Progenitor cell of endocrine pancreas (in vitro differentiated cells): ENCODE measurements around a stretch of chr13.

GRCh38 chr13:35760222-35760520 lies 283.7 kb upstream of the MAB21L1 start:
- PRO-cap: no peak

DNA sequence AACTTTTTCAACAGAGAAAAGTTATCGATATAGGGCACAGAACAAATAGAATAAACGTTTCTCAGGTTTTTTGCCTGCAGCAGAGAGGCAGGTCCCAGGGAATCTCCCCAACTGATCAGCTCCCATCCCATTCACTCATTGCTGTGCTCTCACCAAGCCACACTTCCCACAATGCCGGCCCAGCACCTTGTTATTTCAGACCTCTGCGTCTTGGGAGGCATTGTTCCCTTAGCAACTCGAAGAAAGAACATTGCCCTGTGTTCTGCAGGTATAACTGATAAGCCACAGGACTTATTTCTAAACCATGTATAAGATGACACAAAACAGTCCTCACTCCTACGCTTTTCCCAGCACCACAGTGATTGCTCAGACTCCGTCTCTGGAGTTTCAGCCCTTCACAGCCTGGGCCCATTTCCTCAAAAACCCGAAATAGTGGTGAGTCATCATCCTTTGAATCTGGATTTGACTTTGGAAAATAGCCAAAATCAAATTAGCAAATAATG lies 100.4 kb downstream of the DCLK1 start:
- PRO-cap: no peak

DNA sequence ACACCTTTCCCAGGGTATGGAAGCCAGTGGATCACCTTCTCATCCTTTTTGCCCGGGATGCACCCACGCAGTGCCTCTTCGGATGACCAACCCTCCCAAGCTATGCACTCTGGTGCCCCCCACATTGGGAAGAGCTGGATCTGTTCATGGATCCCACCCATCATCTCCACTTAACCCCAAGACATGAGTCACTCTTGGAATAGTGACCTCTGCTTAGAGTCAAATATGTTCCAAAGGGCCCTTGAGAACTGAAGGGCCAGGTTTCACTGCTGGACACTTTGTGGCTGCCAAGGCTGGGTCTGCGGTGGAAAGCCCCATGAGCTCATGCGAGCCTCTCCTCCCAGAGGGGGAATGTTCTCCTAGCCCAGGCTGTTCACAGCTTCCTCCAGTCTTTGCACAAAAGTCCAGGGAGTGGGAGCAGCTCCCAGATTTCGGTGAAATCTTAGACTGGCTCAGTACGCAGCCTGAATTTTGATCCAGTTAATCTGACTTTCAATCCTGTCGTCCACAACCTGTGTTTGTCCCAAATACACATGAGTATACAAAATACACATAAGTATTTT lies 693 bp upstream of the DCLK1 start:
- PRO-cap: no peak

DNA sequence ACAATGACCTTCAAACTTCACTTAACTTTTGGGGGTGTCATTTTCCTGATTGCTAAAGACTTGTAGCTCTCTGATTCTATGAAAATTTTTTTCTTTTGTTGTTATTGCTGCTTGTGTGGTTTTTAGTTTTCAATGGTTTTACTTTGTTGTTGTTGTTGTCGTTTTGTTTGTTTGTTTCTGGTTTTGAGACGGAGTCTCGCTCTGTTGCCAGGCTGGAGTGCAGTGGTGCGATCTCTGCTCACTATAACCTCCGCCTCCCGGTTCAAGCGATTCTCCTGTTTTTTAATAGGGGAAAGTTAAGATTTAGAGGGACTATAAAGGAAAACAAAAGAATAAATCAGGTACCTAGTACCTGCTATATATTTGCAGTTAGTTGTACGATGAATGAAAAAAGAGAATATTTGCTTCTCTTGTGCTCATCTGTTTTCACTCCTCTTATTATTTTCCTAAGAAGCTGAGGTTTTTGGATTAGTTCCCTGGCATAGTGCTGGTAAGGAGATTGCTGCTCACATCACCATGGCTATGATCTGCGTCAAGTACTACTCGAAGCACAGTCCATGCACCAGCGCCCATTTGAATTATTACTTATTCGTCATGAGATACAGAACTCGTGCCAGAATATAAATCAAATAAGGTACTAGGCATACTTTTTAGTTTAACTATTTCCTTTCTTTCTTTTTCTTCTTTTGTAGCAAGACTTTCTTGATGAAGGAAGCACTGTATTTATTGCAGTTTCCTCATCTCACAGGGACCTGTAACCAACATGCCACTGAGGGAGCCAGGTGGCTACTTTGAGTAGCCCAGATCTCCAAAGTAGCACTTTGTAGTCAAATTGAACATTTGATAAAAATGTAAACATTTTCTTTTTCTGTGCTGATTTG lies 7.0 kb downstream of the SERTM1 start:
- PRO-cap: no peak

- PRO-cap: no peak
These were observed 40.8 kb upstream of the RFXAP start for GRCh38 chr13:36778105-36778712.

- PRO-cap: no peak
These were observed 20.9 kb upstream of the RFXAP start for GRCh38 chr13:36798158-36798500.

GRCh38 chr13:37058526-37058805 lies 1.0 kb downstream of the SUPT20H start:
- PRO-cap: no peak

- PRO-cap: no peak
These were observed 17.4 kb upstream of the TRPC4 start for GRCh38 chr13:37886923-37887345.

DNA sequence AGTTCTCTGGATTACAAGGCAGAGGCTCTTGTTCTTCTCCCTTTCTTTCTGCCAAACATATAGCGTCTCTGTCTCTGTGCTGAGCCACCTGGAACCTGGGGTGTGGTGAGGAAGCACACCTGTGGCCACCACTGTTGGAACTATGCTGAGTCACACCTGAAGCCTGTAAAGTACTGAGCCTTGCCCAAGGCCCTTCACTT lies 127.5 kb downstream of the FREM2 start:
- PRO-cap: no peak

GRCh38 chr13:39013556-39014824 lies 23.4 kb upstream of the STOML3 start:
- PRO-cap: no peak

DNA sequence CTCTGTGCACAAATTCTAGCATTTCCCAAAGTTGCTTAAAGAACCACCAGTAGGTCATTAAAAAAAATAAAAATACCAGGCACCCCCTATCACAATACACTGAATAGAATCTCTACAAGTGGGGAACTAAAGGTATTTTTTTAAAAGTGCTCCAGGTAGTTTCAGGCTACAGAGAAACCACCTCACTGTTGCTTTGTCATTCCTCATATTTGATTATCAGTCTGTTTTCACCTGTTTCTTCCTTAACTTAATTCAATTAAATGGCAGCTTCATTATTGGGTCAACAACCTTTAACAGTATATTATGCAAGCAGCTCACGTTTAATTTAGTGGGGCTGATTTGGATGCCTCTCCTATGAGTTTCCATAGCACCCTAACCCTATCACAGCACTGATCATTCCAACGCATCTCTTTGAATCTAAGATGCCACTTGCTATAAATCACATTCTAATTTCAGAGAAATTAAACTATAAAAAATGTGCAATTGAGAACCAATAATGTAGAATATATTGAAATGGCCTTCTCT lies 16.4 kb downstream of the PROSER1 start:
- PRO-cap: no peak

DNA sequence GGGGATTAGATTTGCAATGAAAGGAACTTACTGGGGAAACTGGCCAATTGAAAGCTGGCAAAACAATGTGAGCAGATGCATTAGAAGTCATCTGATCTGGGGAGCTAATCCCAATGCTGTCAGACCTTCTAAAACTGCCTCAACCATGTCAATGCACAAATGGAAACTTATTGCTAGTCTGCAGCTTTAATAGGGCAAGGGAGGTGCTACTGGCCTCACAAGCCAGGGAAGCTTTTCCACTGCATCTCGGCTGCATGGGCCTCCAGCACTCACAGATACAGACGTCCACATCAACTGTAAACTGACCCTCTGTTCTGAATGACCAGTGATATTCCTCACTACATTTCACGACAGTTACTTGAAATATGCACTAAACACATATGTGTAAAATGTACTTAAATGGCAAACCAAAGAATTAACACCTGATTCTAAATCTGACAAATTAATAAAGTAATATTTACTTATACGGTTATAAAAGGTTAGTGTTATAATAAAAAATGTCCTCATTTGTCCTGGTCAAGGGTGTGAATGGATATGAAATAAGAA lies 154.0 kb downstream of the LHFPL6 start:
- PRO-cap: no peak

- PRO-cap: no peak
These were observed 35.3 kb downstream of the LHFPL6 start for GRCh38 chr13:39567649-39568110.

DNA sequence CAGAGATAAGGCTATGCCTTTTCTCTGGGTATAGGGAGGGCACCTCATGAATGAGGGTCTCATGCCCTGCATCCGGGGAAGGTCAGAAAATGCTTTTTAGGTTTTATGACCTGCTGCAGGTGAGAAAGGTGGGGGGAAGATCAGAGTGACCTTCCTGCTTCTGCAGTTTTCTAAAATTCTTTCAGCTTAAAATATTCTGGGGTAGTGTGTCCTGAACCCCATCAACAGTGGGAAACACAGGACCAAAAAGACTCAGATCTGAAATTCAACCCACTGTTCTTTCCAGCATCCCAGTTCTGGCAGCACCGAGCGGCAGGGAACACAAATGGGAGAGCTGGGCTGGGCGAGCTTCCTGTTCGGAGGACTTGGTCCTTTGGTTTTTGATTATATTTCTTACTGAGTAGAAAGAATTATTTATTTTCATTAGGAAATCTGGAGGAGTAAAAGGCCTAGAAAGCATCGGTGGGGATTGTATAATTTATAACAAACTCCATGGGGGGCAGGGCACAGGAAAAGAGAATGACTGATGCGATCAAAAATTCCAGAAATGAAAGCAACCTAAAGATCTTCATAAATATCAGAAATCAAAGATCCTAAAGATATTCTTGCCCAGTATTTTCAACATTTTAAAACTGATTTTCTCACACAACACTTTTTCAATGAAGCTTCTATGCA lies 239.1 kb downstream of the COG6 start:
- PRO-cap: no peak

- PRO-cap: no peak
These were observed 332.9 kb downstream of the COG6 start for GRCh38 chr13:39988290-39988840.

DNA sequence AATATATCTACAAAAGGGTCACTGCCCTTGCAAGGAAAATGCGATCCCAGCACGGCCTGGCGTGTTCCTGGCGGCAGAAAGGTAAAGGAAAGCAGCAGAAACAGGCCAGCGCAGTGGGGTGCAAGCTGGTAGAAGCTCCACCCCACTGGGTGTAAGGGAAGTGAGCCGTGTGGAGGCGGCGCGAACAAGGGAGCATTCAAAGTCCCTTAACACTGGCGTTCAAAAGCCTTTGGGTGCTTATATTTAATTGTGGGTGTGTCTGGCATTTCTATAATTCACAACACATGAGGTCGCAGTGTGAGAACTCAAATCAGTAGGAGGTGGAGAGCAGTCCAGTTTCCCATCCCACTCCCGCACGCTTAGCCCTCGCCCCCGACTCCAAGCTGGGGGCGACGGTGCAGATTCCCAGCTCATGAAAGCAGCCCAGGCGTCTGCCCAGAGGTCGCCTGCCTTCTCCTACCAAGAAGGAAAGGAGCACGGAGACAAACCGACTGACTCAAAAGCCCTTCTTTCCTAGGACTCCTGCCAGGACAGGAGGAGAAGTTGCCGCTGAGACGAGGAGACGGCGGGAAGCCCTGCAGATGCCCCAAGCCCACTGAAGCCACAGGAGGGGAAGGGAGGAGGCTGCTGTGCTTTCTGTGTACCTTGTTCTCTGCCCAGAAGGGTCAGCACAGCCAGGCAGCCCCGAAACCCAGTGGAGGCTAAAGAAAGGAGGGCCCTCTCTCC lies 478.3 kb downstream of the FOXO1 start:
- PRO-cap: no peak

- PRO-cap: no peak
These were observed 475.7 kb downstream of the FOXO1 start for GRCh38 chr13:40190534-40191253.

GRCh38 chr13:40315266-40315770 lies 351.1 kb downstream of the FOXO1 start:
- PRO-cap: no peak

DNA sequence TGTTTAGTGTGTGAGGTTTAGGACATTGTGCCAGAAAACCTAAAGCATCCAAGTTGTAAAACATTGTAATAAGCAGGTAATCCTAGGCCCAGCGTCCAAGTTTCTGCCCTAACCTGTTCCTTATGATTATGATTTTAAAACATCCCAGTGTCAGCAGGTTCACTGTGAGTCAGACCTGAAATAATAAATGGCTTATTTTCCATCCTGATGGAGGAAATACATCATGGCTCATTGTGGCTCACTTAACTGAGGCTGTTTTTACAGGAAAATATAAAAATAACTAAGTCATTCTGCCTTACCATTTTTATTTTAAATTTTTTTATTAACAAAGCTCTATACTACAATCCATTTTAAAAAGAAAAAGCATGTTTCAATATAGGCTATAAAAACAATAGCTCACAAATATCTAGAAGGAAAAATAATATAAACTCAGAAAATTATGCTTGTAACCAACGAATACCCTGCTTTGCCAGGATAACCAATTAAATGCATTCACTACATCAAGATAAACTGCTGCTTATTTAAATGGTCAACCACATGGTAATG lies 56.0 kb downstream of the FOXO1 start:
- PRO-cap: no peak

- PRO-cap: no peak
These were observed 37.9 kb downstream of the FOXO1 start for GRCh38 chr13:40628461-40629064.